Mammary epithelial cell (primary cell): ENCODE results near the genes MCFD2 and MSH6.

GRCh38 chr2:46388213-46388754 is 91.1 kb downstream of the EPAS1 start:
- CAGE, long polyA plus RNA = no peak
- RRBS = no CpG with 5 or more reads among the region's 5 CpGs

DNA sequence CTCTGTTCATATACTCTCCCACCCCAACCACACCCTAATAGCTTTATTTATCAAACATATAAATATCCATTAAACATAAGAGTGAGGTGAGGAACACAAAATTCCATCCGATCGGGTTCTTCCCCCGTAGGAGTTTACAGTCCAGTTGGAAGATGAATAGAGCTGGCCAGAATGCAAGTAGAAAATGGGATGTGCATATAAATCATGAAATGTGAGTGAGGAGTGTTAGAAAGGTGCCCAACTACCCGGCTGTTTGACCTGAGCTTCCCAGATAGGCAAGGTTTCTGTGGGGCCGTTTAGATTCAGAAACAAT is 14.1 kb upstream of the ATP6V1E2 start:
- CAGE, long polyA plus RNA = no peak
- RRBS = no CpG with 5 or more reads among the region's 5 CpGs

- CAGE, long polyA plus RNA = no peak
- RRBS = no CpG with 5 or more reads among the region's 2 CpGs
Measured at GRCh38 chr2:46617511-46617867, 474 bp downstream of the CRIPT start.

DNA sequence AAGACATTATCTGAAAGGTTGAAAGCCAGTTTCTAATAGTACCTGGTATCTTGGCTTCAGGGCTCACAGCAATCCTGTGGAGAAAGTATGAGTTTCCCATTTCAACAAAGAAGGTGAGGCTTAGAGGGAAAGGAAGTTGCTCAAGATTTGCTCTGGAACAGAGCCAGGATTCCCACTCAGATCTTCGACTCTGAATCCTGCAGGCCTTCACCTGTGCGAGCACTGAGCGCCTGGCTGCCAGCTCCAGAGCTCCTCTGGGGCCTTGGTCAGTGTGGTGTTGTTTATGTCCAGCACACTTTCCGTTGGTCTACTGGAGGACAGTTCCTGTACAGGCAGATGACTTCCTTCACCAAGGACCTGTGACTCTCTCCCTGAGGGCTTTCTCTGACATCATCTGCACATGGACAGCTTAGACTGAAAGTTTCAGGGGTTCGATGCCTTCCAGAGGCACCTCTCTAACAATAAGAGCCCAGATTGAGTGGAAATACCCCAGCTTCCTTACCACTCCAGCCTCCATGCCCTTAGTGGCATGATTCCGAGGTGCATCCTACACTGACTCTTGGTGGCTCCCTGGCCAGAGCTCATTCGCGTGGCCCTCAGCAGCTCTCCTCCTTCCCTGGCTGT is 80.6 kb downstream of the SOCS5 start:
- CAGE, long polyA plus RNA = no peak
- RRBS = no CpG with 5 or more reads among the region's 8 CpGs

GRCh38 chr2:46814079-46814633 is 101.5 kb downstream of the MCFD2 start:
- CAGE, long polyA plus RNA = no peak
- RRBS = no CpG with 5 or more reads among the region's 16 CpGs

GRCh38 chr2:46818106-46818335 is 97.6 kb downstream of the MCFD2 start:
- CAGE, long polyA plus RNA = no peak
- RRBS = no CpG with 5 or more reads among the region's 2 CpGs

DNA sequence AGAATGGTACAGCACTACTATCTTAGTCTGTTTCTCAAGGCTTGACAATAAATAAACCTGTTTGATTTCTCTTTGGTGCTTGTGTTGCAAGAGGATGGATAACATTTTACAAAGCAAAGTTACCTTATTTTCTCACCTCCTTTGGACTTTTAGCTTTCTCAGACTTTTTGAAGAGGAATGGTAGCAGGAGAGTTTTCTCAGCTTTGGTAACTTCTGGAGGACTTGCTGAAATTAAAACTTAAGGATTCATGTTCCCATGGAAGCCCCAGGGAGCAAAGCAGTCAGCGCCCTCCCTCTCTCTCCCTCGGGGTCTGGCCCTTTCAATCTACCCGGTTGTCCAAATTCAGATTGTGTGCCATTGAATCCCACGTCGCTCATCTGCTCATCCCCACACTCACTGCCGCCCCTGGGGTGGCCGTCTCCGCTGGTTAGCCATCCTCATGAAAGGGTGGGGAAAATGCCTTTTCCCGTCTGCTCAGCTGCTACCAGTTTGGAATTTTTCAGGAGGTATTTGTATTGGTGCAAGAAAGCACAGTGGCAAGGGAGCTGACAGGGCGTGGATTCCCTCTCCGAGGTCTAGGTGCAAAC is 27.2 kb downstream of the MCFD2 start:
- CAGE, long polyA plus RNA = no peak
- RRBS = no CpG with 5 or more reads among the region's 11 CpGs

- CAGE, long polyA plus RNA = no peak
- RRBS = no CpG with 5 or more reads among the region's 13 CpGs
Measured at GRCh38 chr2:46898973-46899362, 16.6 kb downstream of the MCFD2 start.

- CAGE, long polyA plus RNA = no peak
- RRBS = under 1% methylated on average over 24 of the region's 71 CpGs
Measured at GRCh38 chr2:46915617-46916552, at the start of gene MCFD2. MCFD2 (minus strand) TSS chr2:46915806.

- CAGE, long polyA plus RNA = no peak
- RRBS = no CpG with 5 or more reads among the region's 10 CpGs
Measured at GRCh38 chr2:46981525-46982318, 40.7 kb downstream of the TTC7A start.

- CAGE, long polyA plus RNA = no peak
- RRBS = no CpG with 5 or more reads among the region's 12 CpGs
Measured at GRCh38 chr2:46983103-46983627, 42.1 kb downstream of the TTC7A start.

GRCh38 chr2:46995645-46996251 is 54.7 kb downstream of the TTC7A start:
- CAGE, long polyA plus RNA = no peak
- RRBS = no CpG with 5 or more reads among the region's 10 CpGs

GRCh38 chr2:47002556-47003597 is 61.9 kb downstream of the TTC7A start:
- CAGE, long polyA plus RNA = no peak
- RRBS = no CpG with 5 or more reads among the region's 10 CpGs

DNA sequence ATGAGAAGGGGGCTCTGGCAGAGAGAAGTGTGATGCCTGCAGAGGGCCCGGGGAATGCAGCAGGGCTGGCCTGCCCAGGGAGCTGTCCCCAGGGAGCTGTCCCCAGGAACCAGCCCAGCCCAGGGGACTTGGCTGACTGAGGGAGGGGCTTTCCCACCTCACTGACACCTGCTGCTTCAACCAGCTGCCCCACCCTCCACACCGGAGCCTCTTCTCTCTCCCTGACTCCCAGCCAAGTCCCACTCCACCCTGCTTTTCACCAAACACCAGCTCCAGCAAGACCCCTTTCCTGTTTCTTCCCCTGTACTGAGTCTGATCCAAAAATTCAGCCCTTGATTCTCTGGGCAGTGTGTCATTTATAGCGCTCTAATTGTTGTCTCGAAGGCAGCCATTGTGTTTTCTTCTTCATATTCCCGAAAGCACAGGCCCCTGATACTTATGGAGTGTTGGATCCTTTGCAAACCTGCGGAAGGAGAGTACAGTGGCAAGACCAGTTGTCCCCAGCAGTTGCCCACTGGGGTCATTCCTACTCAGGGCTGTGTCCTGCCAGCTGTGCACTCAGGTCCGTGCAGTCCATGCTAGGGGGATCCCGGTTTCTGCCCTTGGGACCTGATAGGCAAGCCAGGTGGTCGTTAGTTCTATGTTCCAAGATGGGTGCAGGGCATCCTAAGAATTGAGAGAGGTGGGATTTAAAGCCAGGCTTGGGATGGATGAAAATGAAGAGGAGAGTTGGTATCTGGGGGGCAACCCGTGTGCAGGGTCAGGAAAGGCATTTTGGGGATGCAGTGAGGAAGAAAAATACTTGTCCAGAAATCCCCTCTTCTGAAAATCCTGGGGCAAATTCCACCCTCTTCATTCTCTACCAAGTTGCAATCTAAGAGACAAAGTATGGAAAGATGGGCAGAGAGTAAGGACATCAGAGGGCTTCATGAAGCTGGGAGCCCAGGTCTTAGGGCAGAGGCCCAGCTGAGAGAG is 103.2 kb downstream of the TTC7A start:
- CAGE, long polyA plus RNA = no peak
- RRBS = 5% methylated on average over 1 of the region's 10 CpGs

DNA sequence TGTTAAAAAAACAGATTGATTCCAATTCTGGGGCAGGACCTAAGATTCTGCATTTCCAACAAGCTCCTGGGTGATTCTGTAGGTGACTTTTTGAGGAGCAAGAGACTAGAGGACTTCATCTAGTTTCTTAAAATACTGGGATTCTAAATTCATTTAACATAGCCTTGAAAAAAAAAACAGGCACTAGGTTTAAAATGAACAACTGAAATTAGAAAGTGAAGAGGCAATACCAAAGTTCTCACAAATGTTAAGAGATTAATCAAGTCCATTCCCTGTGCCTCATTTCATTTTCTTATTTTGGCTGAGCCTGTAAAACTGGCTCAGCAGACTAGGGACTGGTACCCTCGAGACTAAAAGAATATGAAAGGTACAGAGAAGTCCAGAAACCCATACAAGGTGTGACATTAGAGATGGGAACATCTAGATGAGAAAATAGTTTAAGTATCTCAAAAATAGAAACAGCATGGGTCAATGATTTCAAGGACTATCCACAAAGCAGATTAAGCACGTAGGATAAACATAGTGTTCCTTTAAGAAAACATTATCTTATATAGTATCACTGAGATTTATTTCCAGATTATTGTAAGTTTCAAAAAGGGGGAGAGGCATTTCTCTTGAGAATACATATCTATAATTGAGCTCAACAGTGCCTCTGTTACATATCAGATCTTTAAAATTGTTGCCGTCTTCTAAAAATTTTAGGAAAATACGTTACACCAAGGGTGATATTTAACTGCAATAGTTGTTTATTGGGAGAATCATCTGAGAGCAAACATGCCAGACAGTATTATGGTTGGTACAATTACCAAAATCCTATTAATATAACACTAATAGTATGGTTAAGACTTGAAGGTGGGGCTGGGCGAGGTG is 2.4 kb upstream of the STPG4 start:
- CAGE, long polyA plus RNA = no peak
- RRBS = no CpG with 5 or more reads among the region's 5 CpGs

DNA sequence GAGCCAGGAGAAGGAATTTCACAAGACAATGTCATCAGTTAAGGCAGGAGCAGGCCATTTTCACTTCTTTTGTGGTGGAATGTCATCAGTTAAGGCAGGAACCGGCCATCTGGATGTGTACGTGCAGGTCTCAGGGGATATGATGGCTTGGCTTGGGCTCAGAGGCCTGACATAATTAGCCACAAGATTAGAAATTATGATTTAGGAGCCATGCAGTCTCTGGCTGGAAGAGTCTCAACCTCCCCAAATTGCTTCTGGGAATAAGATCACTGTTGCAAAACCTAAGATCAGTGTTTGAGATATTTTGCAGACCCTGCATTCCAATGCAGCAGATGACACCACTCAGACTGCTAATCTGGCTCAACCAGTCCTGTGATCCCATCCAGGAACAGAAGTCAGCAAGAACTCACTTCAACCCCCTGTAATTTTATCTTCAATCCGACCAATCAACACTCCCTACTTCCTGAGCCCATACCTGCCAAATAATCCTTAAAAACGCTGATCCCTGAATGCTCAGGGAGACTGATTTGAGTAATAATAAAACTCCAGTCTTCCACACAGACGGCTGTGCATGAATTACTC is 84.3 kb upstream of the MSH6 start:
- CAGE, long polyA plus RNA = no peak
- RRBS = no CpG with 5 or more reads among the region's 5 CpGs

- CAGE, long polyA plus RNA = no peak
- RRBS = 1% methylated on average over 42 of the region's 110 CpGs
Measured at GRCh38 chr2:47782460-47783547, at the start of gene MSH6. MSH6 (plus strand) TSS chr2:47783145.

DNA sequence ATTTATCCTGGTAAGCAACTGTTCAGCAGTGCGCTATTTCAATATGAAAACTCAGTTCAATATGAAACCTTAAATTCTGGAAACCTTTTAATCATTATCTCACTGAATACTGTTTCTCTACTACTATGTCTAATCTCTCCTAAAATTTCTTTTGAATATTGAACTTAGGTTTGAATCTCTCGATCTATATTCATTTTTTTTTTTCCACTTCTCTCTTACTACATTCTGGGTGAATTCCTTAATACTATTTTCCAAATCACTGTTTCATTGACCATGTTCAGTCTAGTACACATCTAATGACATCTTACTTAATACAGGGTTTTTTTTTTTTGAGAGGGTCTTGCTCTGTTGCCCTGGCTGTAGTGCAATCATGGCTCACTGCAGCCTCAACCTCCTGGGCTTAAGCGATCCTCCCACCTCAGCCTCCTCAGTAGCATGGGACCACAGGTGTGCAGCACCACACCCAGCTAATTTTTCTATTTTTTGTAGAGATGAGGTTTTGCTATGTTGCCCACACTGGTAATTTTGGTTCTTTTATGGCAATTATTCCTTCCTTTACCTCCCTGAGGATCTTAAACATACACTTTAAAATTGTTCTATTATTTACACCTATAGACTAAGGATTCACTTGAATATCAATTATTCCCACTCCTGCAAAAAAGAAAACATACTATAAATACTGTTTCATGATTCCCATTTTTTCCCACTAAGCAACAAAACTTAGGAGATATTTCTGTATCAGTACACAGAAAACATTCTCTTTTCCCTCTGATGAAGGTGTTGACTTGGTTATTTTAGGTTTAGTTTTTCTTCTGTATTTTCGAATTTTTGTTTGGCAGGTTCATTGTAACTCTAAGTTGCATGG is 29.3 kb downstream of the FBXO11 start:
- CAGE, long polyA plus RNA = no peak
- RRBS = no CpG with 5 or more reads among the region's 4 CpGs

DNA sequence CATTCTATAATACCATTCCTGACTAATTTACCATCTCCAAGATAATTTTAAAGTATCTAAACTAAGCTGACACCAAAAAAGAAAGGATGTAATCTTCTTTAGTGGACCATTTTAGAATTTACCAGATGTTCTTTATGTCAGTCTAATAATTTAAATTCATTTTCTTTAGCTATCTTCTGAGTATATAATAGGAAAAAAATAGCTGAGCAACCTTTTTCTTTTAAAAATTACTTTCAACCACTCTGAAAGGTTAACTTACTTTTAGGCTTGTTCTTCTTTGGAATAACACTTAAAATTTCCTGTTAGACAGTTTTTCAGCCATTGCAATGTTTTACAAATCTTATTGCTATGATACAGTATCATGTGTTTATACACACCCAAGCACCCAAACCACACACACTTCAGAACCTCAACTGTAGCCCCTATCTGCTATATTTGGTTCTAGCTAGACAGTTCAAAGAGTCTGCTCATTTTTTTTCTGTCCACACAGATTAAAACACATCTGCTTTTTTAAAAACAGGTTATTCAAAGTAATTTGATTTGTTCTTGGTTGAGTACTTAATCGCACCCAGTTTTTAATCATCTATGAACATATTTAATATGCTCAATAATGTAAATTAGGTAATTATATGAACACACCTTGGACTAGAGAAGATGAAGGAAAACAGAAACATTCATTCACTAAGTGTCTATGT is 17.8 kb downstream of the FBXO11 start:
- CAGE, long polyA plus RNA = no peak
- RRBS = no CpG with 5 or more reads among the region's 1 CpG

- CAGE, long polyA plus RNA = no peak
Measured at GRCh38 chr2:48253335-48253663, 61.2 kb upstream of the FOXN2 start.